ENCODE measurements around a stretch of chr14.

GRCh38 chr14:104659993-104660368 is 29.4 kb upstream of the INF2 start:
- RRBS: 57% methylated on average over 5 of the region's 23 CpGs

- RRBS: no CpG with 5 or more reads among the region's 37 CpGs
These were observed 12.0 kb downstream of the INF2 start for GRCh38 chr14:104701419-104701815.

- RRBS: 100% methylated on average over 1 of the region's 18 CpGs
These were observed 16.5 kb downstream of the INF2 start for GRCh38 chr14:104705823-104706397.

DNA sequence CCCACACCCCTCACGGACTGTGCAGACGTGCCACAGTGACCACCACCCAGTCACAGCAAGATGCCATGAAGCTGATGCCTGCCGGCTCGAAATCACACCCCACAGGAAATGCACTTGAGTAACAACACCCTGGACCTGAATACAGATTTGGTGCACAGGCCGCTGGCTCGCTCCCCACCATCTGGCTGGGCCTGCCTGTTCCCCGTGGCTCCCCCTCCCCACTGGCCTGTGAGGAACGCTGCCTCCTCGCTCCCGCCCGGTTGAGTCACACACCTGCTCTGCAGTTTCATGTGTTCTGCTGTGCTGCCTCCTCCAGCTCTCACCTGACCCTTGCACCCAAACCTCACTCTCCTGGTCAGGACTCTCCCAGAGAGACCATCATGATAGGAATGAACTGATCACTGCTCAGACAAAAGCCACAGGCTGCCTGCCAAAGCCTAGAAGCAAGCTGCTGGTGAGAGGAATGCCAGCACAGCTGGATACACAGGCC is 3.9 kb upstream of the SIVA1 start:
- RRBS: no CpG with 5 or more reads among the region's 11 CpGs

DNA sequence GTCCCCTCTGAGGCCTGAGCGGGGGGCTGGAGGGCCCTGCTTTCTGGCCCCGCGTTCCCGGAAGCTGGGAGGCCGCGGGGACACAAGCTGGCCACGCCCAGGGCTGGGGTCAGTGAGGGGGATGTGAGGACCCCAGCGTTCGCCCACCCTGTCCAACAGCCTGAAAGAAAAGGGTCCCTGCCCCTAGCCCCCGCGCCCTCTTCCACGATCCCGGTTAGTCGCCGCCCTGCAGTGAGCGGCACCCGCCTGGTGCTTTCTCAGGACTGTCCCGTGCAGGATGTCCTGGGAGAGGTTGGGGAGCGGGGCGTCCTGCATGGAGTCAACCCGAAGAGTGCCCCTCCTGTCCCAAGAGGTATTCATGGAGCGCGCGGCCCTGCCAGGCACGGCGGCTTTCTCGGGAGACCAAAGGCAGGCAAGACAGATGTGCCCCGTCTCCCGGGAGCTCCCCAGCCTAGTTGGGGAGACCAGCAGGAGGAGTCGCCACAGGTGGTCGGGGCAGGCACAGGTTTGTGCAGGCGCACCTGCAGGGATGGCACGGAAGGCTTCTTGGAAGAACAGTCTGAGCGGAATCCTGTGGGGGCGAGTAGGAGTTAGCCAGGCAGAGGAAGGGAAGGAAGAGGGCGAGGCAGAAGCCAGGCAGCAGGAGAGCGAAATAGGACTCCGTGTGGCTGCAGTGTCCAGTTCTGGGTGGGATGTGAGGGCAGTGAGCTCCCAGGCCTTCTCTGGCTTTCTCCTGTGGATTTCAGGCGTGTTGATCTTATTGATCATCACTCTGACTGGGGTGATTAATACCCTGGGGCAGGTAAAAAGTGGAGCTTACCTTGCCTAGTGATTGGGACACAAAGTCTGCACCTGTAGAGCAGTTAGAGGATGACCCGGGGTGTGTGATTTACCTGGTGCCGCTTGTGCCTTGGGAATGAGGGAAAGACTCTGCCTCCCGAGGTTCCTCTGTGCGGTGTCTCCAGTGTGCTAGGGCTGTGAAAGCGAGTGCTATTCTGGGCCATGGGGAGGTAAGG is 745 bp downstream of the SIVA1 start:
- RRBS: under 1% methylated on average over 4 of the region's 44 CpGs

DNA sequence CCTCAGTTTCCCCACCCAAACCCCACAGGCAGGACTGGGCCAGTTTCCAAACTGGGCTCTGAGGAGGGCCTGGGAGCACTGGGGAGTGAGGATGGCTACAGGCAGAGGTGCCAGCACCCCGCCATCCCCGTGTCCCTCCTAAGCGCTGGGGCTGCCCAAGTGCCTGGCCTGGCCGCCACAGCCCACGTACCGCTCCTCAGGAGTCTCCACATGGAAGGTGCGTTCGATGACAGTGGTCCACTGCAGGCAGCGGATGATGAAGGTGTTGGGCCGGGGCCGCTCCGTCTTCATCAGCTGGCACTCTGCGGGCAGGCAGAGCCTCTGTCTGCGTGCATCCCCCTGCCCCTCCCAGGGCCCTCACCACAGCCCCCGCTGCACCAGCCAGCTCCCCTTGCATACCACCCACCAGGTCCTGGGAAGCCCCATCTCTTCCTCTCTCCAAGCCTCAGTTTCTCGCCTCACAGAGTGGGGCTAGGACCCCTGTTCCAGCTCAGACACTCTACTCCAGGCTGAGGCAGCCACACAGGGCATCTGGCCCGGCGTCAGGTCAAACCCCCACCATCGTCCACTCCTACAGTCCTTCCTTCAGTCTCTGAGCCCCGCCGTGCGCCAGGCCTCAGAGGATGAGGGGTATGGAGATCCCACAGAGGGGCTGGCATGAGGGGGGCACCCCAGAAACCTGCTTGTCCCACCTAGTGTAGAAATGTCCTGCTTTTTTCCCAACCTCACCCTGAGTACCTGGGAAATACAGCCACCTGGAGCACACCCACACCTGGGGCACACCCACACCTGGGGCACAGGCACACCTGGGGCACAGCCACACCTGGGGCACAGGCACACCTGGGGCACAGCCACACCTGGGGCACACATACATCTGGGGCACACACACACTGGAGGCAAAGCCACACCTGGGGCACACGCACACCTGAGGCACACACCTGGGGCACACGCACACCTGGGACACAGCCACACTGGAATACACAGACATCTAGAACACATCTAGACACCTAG is 18.8 kb downstream of the AKT1 start:
- RRBS: no CpG with 5 or more reads among the region's 24 CpGs

GRCh38 chr14:104843969-104844493 is 21.0 kb upstream of the CEP170B start:
- RRBS: no CpG with 5 or more reads among the region's 27 CpGs

DNA sequence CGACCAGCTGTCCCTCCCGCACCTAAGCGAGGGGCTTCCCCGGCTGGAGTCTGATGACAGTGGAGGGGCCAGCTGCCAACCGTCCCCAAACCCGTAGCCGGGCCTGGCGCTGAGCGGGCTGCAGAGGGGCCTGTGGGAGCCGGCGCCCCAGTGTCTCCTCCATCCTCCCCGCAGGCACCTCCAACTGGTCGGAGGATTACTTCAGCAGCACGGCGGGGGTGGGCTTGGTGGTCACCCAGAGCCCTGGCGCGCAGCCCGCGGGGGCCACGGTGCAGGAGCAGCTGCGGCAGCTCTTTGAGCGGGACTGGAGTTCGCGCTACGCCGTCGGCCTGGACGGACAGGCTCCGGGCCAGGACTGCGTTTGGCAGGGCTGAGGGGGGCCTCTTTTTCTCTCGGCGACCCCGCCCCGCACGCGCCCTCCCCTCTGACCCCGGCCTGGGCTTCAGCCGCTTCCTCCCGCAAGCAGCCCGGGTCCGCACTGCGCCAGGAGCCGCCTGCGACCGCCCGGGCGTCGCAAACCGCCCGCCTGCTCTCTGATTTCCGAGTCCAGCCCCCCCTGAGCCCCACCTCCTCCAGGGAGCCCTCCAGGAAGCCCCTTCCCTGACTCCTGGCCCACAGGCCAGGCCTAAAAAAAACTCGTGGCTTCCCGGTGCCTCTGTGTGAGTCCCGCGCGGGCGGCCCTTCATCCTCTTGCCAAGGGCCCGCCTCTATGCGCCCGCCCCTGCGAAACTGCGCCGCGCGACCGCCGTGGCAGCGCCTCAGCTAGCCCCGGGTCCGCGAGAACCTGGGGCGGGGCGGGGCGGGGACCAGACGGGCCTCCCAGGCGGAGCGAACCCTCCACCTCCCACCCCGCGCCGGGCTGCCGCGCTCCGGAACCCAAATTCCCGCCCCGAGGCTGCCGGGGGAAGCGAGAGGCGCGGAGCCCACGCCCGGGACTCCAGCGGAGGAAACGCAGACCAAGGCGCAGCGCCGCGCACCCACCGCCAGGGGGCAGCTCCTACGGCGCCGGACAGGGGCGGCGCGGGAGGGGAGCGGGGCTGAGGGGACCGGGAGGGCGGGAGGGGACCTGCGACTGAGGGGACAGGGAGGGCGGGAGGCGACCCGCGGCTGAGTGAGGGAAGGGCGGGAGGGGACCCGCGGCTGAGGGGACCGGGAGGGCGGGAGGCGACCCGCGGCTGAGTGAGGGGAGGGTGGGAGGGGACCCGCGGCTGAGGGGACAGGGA is 8.3 kb downstream of the PLD4 start:
- RRBS: 3% methylated on average over 39 of the region's 122 CpGs

GRCh38 chr14:104937658-104938852 is 13.4 kb downstream of the PLD4 start:
- RRBS: no CpG with 5 or more reads among the region's 15 CpGs

DNA sequence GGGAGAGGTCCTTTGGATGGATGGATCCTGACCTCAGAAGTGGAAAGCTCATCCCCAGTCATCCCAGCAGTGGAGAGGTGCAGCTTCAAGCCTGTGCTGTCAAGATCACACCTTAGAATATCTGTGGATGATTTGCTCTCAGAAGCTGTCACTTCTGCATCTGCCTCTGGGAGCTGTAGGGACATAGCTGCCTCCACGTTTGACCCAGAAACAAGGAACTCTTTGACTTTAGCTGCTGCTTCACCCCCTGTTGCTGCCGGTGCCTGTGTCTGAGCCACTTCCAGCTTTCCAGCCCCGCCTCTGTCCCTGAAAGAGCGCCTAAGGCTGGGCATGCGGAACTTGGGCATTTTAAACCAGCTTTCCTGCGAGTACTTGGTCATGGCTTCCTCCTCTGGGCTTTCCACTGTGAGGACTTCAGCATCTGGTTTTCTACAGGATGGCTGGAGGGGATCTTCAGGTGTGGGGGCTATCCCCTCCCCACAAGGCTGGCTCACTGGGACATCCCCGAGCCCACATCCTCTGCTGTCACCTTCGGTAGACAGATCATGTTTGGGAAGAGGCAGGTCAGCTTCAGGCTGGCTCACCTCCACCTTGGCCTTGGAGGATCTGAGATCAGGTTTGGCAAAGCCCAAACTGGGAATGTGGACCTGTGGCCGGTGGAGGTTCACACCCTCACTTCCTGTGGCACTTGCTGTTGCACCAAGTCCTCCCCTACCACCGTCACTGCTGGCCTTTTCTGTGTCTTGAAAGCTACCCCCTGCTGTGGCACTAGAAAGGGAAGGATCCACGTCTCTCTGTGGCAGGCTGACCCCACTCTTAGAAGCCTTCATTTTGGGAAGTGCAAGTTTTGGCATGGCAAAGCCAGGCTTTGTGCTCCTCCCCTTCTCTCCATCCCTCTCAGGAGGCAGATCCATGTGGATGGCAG is 15.1 kb downstream of the PLD4 start:
- RRBS: no CpG with 5 or more reads among the region's 11 CpGs

DNA sequence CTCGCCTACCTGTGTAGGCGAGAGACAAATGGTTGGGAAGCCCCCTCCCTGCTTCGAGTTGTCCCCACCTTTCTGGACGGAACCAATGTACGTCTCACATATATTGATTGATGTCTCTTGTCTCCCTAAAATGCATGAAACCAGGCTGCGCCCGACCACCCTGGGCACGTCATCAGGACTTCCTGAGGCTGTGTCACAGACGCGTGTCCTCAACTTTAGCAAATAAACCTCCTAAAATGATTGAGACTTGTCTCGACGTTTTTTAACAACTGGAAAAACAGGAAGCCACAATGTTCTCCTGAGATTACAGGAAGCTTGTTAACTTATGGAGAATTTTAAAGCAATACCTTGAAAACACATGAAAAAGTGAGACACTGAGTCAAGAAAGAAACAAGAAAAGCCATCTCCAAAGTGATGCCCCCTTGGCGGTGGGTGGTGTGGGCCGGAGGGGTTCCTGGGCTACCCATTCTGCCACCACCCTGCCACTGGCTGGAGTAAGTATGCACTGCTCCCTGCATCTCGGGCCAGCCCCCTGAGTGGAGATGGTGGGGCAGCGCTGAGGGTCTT is 5.6 kb downstream of the GPR132 start:
- RRBS: no CpG with 5 or more reads among the region's 16 CpGs

GRCh38 chr14:105093723-105094347 is 28.6 kb upstream of the GPR132 start:
- RRBS: 2% methylated on average over 27 of the region's 41 CpGs

- RRBS: no CpG with 5 or more reads among the region's 16 CpGs
These were observed 44.1 kb downstream of the JAG2 start for GRCh38 chr14:105124303-105125035.

DNA sequence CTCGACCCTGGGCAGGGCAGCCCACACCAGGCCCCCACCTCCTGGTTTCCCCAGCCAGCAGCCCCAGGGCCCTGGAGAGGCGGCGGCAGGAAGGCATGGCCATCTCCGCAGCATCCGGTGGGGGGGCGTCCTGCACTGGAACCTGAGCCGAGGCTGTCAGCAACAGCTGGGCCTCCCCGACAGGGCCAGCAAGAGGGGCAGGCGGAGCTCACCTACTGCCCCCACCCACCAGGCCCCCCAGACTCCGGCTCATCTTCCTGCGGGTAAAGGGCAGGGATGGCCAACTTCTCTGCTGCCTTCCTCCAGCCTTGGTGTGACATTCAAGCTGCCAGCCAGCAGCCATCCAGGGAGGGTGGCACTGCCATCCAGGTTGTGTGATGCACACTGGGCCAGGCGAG is 15.1 kb downstream of the JAG2 start:
- RRBS: no CpG with 5 or more reads among the region's 12 CpGs

GRCh38 chr14:105167397-105168369 is 893 bp downstream of the JAG2 start:
- RRBS: 3% methylated on average over 74 of the region's 152 CpGs

- RRBS: no CpG with 5 or more reads among the region's 19 CpGs
These were observed 8.0 kb downstream of the BRF1 start for GRCh38 chr14:105292662-105293338.

DNA sequence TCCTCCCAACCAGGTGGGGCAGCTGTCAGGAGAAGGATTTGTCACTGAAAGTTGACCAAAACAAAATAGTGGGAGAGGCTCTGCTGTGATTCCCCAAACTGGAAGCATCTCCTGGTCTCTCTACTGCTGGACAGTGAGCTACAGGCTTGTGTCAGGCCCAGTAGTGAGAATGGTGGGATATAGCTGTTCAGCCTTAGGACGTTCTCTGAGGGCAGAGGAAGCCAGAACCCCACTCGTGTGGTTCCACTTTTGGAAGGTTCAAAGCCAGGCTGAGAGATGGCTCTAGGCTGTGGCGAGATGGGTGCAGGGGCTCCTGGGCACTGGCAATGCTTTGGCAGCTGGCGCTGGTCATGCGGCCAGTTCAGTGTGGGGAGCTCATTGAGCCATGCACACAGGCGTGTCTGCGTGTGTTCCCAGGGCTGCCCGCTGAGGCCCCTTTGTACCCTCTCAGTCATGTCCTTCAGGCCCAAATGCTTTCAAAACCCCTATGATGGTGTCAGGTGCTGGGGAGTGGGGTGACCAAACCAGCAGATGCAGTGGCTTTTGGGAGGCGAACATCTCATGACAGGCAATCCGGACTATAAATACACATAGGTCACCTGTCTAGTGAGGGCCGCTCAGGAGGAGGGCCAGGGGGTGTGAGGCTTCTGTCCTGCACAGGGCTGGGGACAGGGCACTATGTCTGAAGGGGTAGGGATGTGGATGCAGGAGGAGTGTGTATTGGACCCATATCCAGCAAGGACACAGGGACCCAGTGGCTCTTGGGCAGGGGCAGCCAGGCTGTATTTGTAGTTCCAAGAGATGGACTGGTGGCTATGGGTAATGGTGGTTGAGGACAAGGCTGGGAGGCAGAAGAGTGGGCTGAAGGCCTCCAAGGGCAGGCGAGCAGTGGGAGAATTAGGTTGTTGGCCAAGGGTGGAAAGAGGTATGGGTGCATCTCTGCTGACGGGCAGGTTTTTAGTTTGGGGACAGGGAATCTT is 1.8 kb downstream of the TEX22 start:
- RRBS: no CpG with 5 or more reads among the region's 13 CpGs

GRCh38 chr14:105491421-105491859 is 394 bp downstream of the TEDC1 start:
- RRBS: 2% methylated on average over 26 of the region's 45 CpGs

DNA sequence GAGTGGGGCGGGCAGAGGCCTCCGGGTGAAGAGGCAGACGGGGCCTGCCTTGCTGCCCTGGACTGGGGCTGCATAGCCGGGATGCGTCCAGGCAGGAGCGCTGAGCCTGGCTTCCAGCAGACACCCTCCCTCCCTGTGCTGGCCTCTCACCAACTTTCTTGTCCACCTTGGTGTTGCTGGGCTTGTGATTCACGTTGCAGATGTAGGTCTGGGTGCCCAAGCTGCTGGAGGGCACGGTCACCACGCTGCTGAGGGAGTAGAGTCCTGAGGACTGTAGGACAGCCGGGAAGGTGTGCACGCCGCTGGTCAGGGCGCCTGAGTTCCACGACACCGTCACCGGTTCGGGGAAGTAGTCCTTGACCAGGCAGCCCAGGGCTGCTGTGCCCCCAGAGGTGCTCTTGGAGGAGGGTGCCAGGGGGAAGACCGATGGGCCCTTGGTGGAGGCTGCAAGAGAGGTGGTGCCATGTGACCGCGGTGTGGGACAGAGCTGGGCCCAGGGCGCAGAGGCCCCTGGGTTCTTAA is 216.3 kb downstream of the TMEM121 start:
- RRBS: no CpG with 5 or more reads among the region's 21 CpGs

GRCh38 chr14:105854012-105854832 is 327.8 kb downstream of the TMEM121 start:
- RRBS: 83% methylated on average over 3 of the region's 35 CpGs